Mammary microvascular endothelial cell (primary cell): Measurements from ENCODE around the genes HACD4 and IFNA16.

- RAMPAGE, long total RNA, result no peak
Observed at GRCh38 chr9:17604696-17605012, 25.8 kb downstream of the SH3GL2 start.

- RAMPAGE, long total RNA, result no peak
Observed at GRCh38 chr9:19019878-19020175, 13.2 kb downstream of the SAXO1 start.

- RAMPAGE, long total RNA, result no peak
Observed at GRCh38 chr9:19147968-19148128, 20.6 kb upstream of the PLIN2 start.

- RAMPAGE, long total RNA, result no peak
Observed at GRCh38 chr9:19232091-19232573, 1.6 kb downstream of the DENND4C start.

DNA sequence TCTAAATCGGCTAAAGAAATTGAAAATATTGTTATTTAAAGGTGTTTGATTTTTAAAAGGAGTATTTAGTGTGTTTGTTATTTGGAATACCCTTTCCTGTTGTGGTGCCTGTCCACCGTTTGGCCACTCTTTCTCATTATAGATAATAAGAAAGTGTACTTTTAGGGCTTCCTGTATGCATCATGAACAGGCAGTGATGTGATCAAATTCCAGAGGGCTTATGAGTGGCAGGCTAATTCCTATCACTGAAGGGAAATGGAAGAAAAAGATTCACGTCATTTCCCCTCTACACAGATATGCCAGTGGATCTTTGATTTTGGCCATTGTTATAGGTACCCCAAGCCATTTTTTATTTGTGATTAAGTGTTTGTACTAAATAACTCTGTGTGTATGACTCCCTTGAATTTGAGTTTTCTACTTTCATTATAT, 37.1 kb downstream of the RPS6 start:
- RAMPAGE, long total RNA, result no peak

DNA sequence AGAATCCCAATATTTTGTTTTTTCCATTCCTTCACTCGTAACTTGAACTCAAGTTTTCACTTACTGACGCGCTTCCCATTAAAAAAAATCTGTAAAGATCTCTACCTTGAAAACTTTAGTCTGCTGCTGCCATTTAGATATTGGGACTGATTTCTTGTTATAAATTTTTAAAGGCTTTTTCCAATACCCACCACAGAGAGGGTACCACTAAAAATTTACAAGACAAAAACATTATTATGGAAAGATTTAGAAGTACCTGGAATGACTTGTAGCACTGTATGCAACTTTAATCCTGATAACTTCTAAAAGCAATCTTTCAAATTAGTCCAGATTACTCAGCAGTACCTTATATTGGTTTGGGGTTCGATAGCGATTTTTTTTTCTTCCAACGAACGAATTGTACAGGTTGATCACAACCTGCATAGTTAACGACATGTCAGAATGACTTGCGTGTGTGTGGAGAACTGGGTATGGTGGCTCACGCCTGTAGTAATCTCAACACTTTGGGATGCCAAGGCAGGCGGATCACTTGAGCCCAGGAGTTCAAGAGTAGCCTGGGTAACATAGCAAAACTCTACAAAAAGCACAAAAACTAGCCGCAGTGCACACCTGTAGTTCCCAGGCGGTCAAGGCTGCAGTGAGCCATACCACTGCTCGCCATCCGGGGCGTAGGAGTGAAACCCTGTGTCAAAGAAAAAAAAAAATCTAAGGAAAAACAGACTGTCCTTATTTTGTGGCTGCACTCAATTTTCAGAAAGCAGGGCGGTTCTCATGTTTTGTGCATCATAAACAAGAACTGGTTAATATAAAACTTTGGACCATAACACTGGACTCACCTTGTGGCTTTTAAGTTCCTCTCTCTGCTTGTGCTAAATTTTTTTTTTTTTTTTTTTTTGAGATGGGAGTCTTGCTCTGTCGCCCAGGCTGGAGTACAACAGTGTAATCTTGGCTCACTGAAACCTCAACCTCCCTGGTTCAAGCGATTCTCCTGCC, 5.6 kb downstream of the RPS6 start:
- RAMPAGE, long total RNA, result no peak

GRCh38 chr9:19408310-19408609, 549 bp upstream of the ACER2 start:
- RAMPAGE, long total RNA, result no peak

- RAMPAGE, long total RNA, result no peak
Observed at GRCh38 chr9:19457782-19458020, 48.9 kb downstream of the ACER2 start.

- RAMPAGE, long total RNA, result no peak
Observed at GRCh38 chr9:20319771-20320356, 302.4 kb downstream of the MLLT3 start.

DNA sequence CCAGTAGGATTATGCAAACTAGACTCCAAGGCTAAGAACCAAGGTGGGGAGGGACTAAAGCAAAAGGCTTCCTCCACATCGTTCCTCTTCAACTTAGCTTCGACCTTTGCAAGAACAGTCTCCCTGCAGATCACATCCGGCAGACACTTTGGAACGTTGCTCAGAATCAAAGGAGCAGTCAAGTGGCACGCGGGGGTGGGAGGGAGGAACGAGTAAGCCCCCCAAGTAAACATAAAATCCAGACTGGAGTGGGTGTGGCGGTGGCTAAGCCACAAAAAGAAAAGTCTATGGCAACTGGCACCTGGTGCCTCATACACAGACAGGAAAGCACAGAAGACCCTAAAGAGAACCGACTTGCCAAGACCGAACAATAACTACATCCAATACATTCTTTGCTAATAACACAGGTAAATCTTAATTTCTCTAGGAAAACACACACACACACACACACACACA, 2.4 kb downstream of the MLLT3 start:
- RAMPAGE, long total RNA, result no peak

- RAMPAGE, long total RNA, result no peak
Observed at GRCh38 chr9:21030976-21031920, at the start of gene HACD4. HACD4 (minus strand) TSS chr9:21031640.

- RAMPAGE, long total RNA, result no peak
Observed at GRCh38 chr9:21217083-21217692, at the start of gene IFNA16. IFNA16 (minus strand) TSS chr9:21217311.

DNA sequence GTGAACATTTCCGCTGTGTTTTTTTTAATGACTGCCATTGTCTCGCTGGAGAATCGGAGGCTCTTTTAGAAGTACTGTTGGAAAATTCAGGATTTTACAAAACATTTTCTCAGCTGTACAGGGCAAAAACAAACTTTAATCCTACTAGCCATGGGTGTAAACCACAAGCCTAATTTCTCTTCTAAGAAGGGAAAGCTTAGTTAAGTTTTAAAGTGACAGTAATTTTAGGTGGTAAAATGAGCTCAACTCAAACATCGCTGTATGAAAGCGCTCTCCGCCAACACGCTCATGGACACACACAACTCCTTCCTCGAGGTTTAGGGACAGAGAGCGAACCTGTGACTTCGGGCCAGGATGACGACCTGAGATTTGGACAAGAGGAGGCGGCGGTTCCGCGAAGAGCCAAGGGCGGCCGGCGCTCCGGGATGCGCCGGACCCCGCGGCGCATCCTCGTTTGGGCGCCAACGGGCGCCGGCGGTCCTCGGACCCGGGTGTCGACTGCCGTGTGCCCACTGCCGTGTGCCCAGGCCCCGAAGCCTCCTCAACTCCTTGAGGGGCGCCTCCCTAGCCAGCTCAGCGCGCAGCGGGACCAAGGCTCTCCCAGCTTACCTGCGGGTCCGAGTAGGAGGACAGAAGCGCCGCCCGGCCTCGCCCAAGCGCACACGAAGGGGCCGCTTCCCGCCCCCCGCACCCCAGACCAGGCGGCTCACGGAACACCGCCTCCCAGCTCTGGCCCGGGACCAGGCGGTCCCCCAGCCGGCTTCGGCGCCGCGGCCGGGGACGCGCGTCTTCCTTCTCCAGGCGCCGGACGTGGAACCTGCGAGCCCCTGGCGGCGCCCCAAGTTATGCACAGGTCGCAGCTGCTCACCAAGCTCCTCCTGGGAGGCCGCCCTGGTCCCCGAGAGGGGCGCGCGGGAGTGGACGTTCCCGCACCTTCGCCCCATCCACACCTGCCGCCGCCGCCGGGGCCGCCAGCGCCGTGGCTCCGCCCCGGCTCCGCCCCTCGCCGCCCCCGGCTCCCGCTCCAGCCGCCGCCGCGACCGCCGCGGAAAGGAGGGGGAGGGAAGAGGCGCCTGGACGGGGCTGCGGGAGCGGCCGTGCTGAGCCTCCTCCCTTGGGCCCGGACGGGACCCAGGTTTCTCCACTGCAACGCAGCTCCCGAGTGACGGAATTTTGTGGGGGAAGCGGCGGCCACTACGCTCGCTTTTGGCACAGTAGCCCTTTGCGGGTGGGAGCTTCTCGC, 77.2 kb upstream of the IFNE start:
- RAMPAGE, long total RNA, result no peak

DNA sequence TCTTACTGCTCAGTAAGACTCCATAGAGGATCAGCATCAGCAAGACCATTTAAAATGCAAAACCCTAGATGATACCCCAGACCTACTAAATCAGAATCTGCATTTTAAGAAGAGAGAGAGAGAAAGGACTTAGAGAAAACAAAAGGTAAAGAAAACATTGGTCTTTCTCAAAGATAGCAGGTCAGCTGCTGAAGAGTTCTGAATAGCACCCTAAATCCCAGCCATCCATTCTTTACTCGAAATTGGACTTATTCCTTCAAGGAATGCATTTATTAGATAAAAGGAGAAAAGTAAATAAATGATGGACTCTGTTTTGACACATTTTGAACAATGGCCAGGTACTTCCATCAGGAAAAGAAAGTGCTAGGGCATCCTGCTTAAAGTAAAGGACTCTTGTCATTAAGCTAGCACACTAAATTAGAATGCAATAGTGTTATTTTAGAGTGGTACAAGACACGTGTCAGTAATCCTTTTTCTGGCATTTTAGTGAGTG, 82.4 kb upstream of the IFNE start:
- RAMPAGE, long total RNA, result no peak

GRCh38 chr9:21684582-21685351, 117.7 kb upstream of the MTAP start:
- RAMPAGE, long total RNA, result no peak

- RAMPAGE, long total RNA, result no peak
Observed at GRCh38 chr9:21854417-21855477, 52.3 kb downstream of the MTAP start.

- RAMPAGE, long total RNA, result no peak
Observed at GRCh38 chr9:21975498-21975727, 756 bp upstream of the CDKN2A start.

- RAMPAGE, long total RNA, result no peak
Observed at GRCh38 chr9:21986811-21987123, 12.1 kb upstream of the CDKN2A start.

- RAMPAGE, long total RNA, result no peak
Observed at GRCh38 chr9:21995965-21996281, 13.2 kb downstream of the CDKN2B start.

GRCh38 chr9:21996282-21997041, 12.6 kb downstream of the CDKN2B start:
- RAMPAGE, long total RNA, result no peak